Mesothelial cell of epicardium (in vitro differentiated cells): ENCODE measurements around a stretch of chr7.

DNA sequence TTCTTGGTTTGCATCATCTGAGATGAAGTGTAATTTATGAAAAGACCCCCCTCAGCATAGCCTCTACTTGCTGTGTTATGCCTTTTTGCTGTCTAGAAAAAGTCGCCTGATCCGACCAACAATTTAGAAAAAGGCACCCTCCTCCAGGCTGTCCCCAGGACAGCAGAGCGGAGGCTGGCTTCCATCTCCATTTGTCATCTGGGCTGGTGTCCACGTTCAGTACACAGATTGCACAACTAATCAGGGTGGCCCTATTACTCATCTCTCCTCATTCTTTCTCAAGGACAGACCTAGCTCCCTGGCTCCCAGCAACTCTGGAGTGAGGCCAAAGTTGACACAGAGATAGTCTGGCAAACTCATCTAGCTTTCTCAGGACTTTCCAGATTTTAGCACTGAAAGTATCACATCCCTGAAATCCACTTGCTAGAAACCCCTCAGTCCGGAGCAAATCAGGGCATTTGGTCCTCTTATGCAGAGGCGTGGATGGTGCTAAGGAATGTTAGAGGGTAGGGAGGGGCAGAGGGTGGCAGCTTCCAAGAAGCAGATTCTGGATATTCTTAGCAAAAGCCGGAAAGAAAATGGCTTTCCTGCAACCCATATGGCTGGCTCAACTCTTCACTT, 75.1 kb downstream of the DNAH11 start:
- PRO-cap = no peak

- PRO-cap = no peak
Measured at GRCh38 chr7:22124996-22125817, 179.5 kb upstream of the CDCA7L start.

- PRO-cap = no peak
Measured at GRCh38 chr7:22127781-22128492, 182.2 kb upstream of the CDCA7L start.

DNA sequence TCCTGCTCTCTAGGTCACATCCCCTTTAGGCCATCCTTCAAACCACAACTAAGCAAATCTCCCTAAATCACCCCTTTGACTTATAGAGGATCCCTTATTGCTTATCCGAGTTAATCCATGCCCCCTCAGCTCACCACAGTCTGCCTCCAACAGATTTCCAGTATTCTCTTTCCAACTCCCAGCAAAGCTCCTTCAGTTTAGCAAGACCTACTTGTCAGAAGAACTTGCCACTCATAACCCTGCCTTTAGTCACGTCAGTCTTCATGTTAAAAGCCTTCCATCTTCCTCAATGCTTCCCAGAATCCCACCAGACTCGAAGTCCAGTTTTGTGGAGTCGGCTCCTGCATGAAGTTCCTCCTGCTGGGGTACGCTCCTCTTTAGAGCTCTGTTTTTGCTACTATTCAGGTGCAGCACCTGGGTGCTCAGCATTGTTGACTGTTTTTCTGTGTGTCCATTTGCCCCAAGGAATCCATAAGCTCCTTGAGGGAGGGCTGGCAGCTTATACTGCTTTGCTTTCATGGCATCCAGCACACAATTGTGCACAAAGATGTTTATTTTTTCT, 38.4 kb downstream of the RAPGEF5 start:
- PRO-cap = no peak

DNA sequence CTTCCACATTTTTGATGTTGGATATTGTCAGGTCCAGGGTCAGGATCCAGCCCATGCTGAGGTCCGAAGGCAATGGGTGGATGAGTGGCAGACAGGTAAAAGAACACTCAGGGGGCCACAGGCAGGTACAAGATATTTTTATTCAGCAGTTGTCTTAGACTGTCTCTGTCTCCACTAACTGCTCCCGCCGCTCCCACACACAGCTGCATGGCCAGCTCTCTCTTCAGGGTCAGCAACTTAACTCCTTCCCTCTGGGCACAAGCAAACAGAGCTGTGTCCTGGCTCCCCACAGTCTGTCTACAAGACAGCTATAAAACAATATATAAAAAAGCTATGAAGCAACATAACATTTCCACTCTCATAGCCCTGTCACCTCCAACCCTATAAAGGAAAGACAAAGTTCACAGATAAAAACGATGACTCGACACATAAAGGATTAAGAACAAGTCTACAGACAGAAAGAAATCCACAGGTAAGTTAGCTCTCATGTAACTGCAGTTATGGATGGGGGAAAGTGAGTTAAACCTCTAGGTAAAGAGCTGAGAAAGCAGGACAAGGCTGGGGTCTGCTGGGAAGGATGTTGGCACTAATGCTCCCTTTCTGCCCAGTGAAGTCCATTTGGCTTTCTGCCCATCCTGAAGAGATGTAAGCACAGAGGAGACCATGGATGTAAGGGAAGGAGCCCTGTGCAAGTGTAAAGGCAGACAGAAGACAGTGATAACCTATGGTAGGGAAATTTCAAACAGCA, 27.1 kb downstream of the RAPGEF5 start:
- PRO-cap = no peak

DNA sequence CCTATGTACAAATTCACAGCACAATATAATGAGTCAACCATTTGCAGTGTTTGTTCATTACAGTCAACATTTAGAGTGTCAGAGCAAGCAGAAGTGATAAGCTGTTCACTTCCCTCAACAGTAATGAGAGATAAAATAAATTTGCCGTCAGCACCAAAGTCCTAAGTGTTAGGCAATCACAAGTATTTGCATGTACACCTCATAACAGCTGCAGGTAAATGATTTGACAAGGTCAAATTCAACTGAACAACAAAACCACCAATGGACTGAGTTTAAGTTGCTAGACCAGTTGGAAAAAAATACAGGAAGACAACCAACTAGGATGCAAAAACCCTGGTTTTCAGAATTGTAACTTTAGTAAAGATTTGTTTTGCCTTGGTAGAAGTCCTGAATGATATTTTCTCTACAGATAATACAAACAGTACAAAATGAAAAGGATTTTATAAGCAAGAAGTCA, 10.5 kb downstream of the RAPGEF5 start:
- PRO-cap = no peak

GRCh38 chr7:22355899-22356762, 823 bp downstream of the RAPGEF5 start:
- PRO-cap = no peak

- PRO-cap = no peak
Measured at GRCh38 chr7:22433116-22433385, 66.9 kb downstream of the STEAP1B start.

GRCh38 chr7:22481579-22482376, 18.2 kb downstream of the STEAP1B start:
- PRO-cap = no peak

GRCh38 chr7:22561234-22562300, 61.6 kb upstream of the STEAP1B start:
- PRO-cap = no peak

DNA sequence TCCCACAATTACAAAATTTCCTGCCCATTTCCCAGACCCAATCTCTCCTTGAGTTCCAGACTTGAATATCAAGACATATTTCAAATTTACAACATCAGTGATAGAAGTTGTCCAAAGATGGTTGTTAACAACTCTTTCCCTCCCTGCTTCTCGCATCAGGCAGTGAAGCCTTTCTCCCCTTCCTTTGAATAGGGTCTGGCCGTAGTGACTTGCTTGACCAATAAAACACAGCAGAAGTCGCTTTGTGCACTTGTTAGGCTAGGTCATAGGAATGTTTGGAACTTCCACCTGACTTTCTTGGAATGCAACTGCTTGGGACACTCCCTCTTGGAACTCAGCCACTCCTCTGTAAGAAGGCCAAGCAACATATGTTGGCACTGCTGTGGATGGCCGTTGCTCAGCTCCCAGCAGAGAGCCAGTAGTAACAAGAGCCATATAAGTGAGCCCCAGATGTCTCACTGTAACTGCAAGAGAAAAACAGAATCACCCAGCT, 83.2 kb upstream of the STEAP1B start:
- PRO-cap = no peak

- PRO-cap = no peak
Measured at GRCh38 chr7:22725248-22726105, 1.5 kb upstream of the IL6 start.

DNA sequence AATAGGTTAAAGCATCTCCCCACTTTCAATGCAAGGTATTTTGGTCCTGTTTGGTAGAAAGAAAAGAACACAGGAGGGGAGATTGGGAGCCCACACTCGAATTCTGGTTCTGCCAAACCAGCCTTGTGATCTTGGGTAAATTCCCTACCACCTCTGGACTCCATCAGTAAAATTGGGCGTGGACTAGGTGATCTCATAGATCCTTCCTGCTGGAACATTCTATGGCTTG, 1.0 kb downstream of the IL6 start:
- PRO-cap = no peak

- PRO-cap = no peak
Measured at GRCh38 chr7:23260359-23260873, 13.8 kb downstream of the GPNMB start.

GRCh38 chr7:23462658-23463615, 7.4 kb downstream of the IGF2BP3 start:
- PRO-cap = no peak

DNA sequence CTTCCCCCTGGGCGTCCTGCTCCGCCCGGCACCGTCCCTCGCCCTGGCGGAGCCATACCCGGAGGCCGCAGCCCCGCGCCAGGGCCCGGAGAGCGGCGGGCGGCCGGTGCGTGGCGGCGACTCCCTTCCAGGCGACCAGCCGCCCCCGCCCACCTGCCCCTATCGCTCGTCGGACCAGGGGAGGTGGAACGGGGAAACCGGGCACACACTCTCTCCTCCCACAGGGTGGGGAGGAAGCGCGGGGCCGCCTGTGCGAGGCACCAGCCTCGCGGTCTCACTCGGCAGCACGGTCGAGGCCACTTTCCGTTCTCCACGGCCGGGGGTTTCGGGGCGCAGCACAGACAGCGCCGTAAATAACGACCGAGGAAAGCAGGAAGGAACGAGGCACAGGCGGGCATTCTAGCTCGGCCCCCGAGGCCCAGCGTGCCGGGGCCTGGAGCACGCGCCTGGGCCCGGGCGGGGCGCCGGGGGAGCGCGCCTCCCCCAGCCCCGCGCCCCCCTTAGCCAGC, 1.1 kb downstream of the IGF2BP3 start:
- PRO-cap = no peak

DNA sequence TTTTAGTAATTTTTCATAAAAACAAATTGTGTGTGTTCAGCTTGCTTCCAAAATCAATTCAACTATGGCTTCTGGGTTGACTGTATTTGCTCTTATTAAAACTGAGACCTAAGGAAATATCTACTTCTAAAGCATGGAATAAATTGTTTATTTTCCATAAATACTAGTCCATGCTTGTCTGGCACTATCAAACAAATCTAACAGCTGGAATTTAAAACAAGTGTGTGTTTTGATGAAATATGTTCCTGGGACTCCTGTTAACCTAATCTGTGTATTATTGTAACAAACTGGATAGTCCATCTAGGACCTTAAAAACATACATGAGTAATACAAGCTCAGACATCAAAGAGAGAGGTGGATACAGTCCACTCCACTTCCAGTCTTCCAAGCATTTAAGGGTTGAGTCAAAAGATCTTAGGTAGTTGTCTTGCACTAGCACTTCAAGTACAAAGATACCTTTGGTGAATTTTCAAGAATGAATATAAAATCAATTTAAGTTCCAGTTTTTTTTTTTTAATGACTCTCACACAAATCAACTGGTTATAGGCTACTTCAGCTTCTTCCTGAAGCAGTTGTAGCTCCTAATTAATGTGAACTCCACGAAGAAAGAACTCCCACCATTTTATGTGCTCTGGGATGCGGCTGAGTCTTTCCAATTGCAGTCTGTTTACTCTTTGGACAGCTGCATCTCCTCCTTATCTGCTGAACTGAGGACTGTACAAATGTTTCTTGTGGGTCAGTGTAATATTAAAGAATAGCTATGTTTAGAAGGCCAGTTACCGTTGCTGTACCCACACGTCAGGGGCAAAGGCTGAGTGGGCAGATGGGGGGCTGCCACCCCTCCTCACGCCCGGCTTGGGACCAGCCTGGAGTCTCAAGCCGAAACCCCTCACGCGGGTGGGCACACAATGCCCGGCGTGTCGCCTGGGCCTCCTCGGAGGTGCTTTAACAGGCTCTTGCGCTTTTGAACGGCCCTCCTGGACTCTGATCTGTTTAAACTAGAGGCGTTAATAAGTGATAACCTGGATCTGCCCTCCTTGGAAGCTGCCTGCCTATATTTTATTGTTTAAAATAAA, 2.8 kb upstream of the IGF2BP3 start:
- PRO-cap = no peak

- PRO-cap = no peak
Measured at GRCh38 chr7:23521968-23522549, 9.7 kb downstream of the TRA2A start.

- PRO-cap = no peak
Measured at GRCh38 chr7:23759955-23760581, 50.0 kb downstream of the STK31 start.

- PRO-cap = no peak
Measured at GRCh38 chr7:24573573-24574432, 551 bp downstream of the PALS2 start.